A375 (cell line): Measurements from ENCODE around the genes NUDT6, SPATA5 and PGRMC2.

DNA sequence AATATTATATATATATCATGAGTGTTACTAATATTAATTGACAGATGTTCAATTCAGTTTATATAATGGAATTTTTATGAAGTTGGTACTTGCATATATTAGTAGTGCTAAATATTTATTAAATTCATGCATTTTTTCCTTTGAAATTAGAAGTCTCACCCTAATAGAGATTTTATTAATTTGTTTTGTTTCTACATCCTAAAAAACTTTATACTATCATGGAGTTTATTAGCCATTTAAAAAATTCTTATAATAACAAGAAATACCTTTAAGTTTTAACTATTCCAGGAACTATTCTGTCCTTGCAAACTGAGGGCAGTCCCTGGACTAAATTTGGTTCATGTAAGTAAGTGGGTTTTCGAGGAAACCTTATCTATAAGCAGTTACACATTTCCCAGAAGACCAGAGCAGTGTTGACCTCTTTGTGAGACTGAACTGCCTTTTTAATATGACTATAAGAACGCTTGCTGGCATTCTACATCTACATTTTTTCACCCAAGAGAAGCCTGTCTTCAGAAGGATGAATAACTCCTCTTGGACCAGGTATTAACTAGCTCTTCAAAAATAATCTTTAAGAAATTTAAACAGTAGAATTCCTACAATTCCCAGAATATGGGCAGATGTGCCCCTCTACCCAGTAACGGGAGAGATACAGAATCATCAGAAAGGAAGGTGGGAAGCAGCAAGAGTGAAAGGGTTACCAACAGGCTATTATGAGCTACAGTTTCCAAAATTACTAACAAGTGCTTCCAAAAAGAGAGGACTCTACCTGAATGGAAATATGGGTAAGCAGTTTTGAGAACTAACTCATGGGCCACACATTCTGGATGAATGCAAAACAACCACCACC is 17.1 kb downstream of the BBS12 start:
- RAMPAGE, long total RNA = no peak

- RAMPAGE, long total RNA = no peak
Observed at GRCh38 chr4:122827906-122828375, 1.3 kb downstream of the FGF2 start.

- RAMPAGE, long total RNA = no peak
Observed at GRCh38 chr4:122921738-122922798, at the start of gene NUDT6. NUDT6 (minus strand) TSS chr4:122922597.

GRCh38 chr4:122922799-122923254 is at the start of gene SPATA5:
SPATA5 (plus strand) TSS chr4:122923078.
- RAMPAGE, long total RNA = no peak

GRCh38 chr4:123243916-123244647 is 152.5 kb upstream of the SPRY1 start:
- RAMPAGE, long total RNA = no peak

GRCh38 chr4:123488708-123489423 is 92.3 kb downstream of the SPRY1 start:
- RAMPAGE, long total RNA = no peak

GRCh38 chr4:123601344-123601794 is 204.8 kb downstream of the SPRY1 start:
- RAMPAGE, long total RNA = no peak

DNA sequence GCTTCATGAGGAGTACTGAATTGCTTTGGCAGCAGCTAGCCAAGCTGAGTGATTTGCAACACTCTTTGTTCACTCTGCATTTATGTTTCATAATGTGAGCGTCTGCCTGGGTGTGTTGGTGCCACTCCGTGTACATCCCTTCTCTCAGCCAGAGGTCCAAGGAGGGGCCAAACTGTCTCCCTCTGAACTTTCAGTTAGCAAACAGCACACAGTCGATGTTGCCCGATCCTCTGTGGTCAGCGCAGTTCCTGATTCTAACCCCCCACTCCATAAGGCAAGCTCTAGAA is 348.3 kb downstream of the SPRY1 start:
- RAMPAGE, long total RNA = no peak

GRCh38 chr4:123984777-123985226 is 588.2 kb downstream of the SPRY1 start:
- RAMPAGE, long total RNA = no peak

GRCh38 chr4:124030359-124030582 is 633.7 kb downstream of the SPRY1 start:
- RAMPAGE, long total RNA = no peak

DNA sequence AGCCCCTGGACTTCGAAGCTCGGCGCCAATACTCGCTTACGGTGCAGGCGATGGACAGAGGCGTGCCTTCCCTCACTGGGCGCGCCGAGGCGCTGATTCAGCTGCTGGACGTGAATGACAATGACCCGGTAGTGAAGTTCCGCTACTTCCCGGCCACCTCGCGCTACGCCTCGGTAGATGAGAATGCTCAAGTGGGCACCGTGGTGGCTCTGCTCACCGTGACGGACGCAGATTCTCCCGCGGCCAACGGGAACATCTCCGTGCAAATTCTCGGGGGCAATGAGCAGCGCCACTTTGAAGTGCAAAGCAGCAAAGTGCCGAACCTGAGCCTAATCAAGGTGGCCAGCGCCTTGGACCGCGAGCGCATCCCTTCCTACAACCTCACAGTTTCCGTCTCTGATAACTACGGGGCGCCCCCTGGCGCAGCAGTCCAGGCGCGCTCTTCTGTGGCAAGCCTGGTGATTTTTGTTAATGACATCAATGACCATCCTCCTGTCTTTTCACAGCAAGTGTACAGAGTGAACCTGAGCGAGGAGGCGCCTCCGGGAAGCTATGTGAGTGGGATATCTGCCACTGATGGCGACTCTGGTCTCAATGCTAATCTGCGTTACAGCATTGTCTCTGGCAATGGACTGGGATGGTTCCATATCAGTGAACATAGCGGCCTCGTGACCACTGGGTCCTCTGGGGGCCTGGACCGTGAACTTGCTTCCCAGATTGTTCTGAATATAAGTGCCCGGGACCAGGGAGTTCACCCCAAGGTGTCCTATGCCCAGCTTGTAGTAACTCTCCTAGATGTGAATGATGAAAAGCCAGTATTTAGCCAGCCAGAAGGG is 2.8 kb downstream of the FAT4 start:
- RAMPAGE, long total RNA = no peak

DNA sequence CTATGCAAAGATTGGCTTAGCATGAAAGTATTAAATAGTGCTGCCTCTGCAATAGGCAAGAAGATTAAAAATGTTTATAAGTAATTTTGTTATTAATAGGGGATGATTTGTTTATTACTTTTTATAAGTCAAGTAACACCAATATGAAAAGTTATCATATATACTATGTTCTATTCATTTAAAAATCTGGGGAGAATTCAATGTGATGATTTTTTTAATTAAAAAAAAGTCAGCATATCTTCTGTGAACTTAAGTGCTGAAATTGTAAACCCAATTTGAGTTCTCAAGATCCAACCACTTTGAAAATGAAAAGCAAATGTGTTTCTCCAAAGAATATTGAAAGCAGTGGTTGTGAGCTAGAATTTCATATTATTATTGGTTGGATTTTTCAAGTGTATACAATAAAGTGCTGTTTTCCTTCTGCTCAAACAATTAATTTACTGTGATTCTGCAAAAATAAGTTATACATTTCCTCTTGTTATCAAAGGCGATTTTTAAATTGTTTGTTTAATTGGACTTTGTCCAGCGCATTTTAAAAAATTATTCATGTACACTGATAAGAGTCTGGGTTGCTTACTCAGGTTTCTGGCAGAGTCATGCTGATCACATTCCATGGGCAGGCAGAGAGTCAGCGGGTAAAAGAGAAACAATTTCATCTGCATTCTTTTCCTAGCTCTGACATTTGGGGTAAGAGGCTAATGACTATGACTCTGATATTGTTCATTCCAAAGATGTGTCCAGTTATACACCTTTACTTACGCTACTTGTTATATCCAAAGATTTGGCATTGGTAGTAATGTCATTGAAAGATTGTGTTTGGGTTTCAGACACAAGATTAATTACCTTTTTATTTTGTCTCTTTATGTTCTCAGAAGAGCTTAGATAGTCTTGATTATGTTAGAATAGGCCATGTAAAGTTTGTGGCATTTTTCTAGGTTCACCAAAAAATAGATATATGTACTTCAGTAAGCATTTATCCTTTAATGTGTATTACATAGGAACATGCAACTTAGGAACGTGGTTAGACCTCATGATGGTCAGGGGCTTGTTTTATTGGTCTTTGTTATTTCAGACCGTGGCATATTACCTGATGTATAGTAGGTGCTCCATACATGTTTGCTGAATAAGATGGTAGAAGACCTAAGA is 8.9 kb downstream of the FAT4 start:
- RAMPAGE, long total RNA = no peak

DNA sequence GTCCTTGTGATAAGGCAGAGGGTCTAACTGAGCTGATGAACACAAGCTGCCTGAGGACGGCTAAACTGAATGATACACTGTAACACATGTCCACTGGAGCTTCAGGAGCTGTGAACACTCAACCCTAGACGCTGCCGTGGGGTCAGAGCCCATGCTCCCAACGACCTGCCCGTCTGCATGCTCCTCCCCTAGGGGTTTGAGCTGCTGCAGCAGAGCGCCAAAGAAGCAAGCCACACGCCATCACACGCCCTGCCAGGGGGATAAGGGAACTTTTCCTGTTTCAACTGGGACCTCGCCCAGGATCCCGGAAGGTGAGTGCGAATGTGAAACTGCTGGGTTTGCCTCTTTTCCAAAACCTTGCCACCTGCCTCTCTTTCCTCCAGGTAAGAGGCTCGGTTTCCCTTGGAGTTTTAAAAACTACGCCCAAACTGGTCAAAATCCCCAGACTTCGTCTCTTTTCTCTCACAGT is 361.9 kb downstream of the FAT4 start:
- RAMPAGE, long total RNA = no peak

DNA sequence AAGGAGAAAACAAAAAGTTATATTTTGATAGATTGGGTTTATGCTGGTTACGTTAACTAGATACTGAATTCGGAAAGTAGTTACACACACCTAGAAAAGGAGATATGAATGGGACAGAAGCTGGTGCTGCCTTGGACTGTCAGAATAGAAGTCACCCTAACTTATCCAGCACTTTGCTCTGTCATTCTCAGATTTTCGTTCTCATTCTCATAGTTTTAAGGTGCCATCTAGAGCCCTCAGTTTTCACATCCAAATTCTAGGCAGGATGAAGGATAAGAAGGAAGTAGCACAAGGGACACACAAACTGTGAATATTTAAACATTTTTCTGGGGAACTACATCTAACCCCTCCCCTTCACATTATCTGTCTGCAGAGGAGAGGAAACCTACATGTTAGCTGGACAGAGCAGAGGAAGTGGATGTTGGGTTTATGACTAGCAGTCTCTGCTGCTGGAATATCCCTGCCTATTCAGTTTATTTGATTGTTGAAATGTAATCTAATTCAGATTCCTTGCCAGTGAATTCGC is 521.9 kb downstream of the FAT4 start:
- RAMPAGE, long total RNA = no peak

DNA sequence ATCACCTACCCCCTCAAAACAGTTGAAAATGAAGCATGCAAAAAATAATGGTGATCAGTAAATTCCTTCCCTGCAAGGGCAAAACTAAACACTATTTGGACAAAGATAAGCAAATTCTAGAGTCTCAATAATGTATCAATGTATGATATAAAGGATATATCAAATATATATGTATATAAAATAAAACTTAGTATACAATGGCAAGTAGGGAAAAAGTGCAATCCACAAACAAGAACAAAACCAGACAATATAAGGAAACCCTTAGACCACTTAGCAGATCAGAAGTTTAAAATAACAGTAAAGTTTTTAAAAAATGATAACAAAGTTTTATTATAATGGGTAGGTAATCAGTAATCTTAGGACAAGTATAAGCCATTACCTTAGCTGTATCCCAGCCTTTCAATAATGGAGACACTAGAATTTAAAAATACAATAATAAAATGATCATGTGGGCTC is 1138.5 kb upstream of the INTU start:
- RAMPAGE, long total RNA = no peak

GRCh38 chr4:127020423-127020828 is 612.3 kb upstream of the INTU start:
- RAMPAGE, long total RNA = no peak

GRCh38 chr4:128077610-128077999 is 16.5 kb downstream of the LARP1B start:
- RAMPAGE, long total RNA = no peak

DNA sequence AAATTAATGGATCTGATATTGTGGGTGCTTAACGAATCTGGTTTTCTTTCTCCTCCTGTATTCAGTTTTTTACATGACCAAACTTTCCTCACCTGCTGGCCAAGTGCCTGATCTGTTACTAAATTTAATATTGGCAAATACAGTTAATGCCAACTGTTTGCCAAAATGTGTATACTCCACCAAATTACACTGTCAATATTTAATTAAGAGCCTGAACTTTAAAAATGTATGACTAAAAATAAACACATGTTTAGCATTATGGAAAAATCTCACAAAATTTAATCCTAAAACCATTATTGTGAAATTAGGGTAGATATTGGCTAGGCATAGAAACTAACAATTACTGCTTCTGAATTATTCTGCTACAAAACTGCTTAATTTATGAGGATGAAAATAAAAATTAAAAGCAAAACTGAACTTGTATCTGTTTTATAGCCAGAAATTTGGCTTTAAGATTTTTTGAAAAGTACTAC is 3.2 kb downstream of the PGRMC2 start:
- RAMPAGE, long total RNA = no peak

DNA sequence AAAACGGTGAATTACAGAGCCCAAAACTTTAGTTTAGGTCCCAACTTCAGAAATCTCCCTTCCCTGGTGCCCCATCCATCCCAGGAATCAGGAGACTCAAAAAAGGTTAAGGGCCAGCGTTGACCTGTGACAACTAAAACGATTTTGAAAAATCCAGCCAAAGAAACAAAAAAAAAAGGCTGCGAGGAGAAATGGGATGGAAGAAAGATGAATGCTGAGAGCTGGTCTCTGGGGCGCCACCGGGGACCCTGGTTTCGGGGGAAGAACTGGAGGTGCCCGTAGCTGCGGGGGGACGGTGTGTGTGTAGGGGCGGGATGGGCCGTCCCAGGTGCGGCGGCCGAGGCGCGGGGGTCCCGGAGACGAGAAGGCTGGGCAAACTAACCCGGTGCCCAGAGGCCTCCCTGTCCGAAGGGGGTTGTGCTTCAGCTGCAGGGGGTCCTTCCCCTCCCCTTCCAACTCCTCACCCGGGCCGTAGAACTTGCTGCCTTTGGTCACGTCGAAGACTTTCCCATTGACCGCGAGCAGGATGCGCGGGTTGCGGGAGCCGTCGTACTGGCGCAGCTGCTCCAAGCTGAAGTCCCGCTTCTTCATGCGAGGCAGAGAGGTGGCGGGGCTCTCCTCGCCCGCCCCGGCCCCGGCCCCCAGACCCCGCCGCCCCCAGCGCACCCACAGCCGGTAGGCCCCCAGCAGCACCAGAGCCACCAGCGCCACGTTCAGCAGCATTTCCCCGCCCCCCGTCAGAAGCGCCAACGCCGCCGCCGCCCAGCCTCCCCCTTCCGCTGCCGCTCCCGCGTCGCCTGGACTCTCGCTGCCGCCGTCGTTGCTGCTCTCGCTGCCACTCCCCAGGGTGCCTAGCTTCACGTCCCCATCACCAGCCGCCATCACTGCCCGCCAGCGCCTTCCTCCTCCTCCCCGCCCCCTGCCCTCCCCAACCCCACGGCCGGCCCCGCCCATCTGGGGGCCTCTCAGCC is at the start of gene PGRMC2:
Gene PGRMC2 (minus strand): TSS at position 905 of the 971 bp plus-strand sequence.
- RAMPAGE, long total RNA = no peak

- RAMPAGE, long total RNA = no peak
Observed at GRCh38 chr4:128349746-128350181, 62.2 kb upstream of the PGRMC2 start.